HEK293 (cell line): ENCODE data around the genes MARK4, OPA3 and GIPR.

DNA sequence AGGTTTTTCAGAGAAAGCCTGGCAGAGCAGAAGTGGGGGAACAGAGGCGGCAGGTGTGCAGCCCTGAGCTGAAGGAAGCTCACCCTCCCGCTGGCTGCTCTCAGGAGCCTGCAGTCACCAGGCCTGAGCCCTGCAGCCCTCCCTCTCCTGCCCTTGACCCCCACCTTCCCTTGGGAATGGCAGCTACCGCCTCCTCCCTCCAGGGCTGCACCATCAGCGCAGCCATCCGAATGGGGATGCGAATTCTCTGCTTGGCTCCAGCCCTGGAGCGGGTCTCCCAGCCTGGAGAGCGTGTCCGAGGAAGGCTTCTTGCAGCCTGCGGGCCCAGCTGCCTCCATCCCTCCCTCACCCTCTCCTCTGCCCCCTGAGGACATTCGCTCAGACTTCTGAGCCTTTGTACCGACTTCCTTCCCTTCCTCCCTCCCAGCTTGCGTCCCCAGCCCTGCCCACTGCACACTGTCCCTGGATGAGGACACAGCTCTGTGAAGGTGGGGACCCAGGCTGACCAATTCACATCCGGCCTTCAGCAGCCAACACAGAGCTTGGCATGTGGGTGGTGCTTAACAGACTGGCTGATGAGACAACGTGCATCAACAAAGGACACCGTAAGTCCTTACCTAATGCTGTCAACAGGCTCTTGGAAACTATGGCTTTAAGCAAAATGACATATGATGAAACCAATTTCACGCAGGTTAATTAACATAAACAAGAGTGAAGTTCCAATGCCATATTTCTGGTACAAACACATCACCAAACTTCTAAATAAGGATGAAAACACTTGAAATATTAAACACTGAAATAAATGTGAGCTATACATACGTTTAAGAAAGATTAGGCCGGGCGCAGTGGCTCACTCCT, 6.1 kb upstream of the NKPD1 start:
- PRO-cap, result no peak
- RRBS, 2 experiments, result no CpG with 5 or more reads among the region's 20 CpGs

- PRO-cap, result no peak
- RRBS, 2 experiments, result 64 to 81% methylated on average over 1 of the region's 16 CpGs
These were observed 33.1 kb downstream of the EXOC3L2 start for GRCh38 chr19:45211973-45212607.

- PRO-cap, result no peak
- RRBS, 2 experiments, result no CpG with 5 or more reads among the region's 4 CpGs
These were observed 668 bp upstream of the EXOC3L2 start for GRCh38 chr19:45245918-45246232.

DNA sequence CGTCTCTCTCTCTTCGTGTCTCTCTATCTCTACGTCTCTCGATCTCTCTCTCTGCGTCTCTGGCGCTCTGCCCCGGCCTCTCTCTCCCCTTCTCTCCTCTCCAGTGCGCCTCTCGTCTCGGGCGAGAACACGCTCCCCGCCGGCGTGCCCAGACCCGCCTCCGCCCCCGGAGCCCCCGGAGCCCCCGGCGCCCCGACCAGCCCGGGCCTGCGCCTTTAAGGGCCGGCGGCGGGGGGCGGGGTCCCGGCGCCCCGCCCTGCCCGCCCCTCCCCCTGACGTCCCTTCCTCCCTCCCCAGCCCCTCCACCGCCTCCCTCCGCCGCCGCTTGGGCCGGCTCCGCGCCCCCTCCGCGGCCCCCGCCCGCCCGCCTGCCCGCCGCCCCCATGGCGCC, at the start of gene MARK4:
Gene MARK4, plus strand, starts transcription at position 286 of the 391 bp plus-strand sequence.
- PRO-cap, result bidirectional peak, plus-strand start at position 327 of the sequence, minus-strand start at position 191 of the sequence
- RRBS, 2 experiments, result under 1 to 1% methylated on average over 20 to 23 of the region's 48 CpGs

GRCh38 chr19:45262986-45263441, 11.9 kb downstream of the MARK4 start:
- PRO-cap, result no peak
- RRBS, 2 experiments, result no CpG with 5 or more reads among the region's 12 CpGs

- PRO-cap, result bidirectional peak, plus-strand start at chr19:45300893, minus-strand start at chr19:45300740
- RRBS, 2 experiments, result 71% methylated on average over 4 of the region's 12 CpGs
These were observed 22.1 kb downstream of the CKM start for GRCh38 chr19:45300342-45301171.

- PRO-cap, result no peak
- RRBS, 2 experiments, result no CpG with 5 or more reads among the region's 16 CpGs
These were observed 11.6 kb upstream of the FOSB start for GRCh38 chr19:45456077-45456802.

GRCh38 chr19:45468754-45469369, 1.1 kb downstream of the FOSB start:
- PRO-cap, result bidirectional peak, plus-strand start at chr19:45469470, minus-strand start at chr19:45469193
- RRBS, 2 experiments, result 2% methylated on average over 8 of the region's 55 CpGs

- PRO-cap, result no peak
- RRBS, 2 experiments, result no CpG with 5 or more reads among the region's 9 CpGs
These were observed 10.0 kb downstream of the FOSB start for GRCh38 chr19:45477640-45478355.

- PRO-cap, result no peak
- RRBS, 2 experiments, result no CpG with 5 or more reads among the region's 2 CpGs
These were observed 2.3 kb downstream of the VASP start for GRCh38 chr19:45509707-45509936.

- PRO-cap, result no peak
- RRBS, 2 experiments, result no CpG with 5 or more reads among the region's 15 CpGs
These were observed 7.9 kb downstream of the VASP start for GRCh38 chr19:45514931-45515733.

DNA sequence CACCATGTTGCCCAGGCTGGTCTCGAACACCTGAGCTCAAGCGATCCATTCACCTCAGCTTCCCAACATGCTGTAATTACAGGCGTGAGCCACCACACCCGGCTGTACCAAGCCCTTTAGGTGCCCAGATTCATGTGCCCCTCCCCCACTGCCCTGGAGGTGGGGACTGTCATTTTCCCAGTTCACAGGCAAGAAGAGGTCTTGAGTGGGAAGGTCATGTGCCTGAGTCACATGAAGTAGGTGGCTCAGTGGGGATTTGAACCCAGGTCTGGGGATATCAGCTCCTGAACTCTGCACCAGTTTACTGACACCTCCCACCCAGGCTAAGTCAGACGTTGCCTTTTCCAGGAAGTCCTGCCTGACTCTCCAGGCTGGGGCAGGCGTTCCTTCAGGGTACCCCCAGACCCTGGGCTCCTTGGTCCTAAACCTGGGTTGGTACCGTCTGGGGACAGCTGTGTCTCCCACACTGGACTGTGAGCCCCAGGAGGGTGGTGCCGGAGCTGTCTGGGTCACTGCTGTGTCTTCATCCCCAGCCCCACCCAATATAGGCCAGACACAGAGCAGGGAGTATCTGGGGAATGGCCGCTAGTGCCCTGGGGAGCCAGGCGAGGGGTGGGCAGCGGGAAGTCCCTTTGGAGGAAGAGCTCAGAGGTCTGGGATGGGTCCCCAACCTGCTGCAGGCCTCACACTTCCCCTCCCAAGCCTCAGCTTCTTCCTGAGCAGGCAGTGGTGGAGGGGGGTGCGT, 8.6 kb downstream of the VASP start:
- PRO-cap, result no peak
- RRBS, 2 experiments, result no CpG with 5 or more reads among the region's 12 CpGs

DNA sequence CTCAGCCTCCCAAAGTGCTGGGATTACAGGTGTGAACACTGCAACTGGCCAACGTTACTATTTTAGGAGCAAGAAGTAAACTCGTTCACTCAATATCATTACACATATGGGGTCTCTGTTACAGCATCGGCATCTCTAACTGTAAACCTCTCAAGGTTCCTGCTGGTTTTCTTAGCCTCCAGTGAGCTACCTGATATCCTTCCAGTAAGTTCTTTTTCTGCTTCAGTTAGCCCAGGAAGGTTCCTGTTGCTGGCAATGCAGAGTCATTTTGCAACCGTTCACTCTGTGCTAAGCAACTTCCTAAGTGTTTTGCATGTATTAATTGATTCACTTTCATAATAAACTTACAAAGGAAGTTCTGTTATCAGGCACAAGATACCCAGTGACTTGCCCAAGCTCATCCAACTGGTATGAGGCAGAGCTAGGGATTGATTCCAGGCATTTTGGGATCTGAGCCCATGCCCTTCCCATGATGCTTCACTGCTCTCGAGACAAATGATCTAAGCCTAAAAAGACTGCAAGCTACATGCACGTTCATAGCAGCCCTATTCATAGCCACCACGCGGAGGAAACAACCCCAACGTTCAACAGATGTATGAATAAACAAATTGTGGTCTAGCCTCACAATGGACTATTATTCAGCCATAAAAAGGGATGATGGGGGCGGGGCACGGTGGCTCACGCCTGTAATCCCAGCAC, 36.6 kb downstream of the VASP start:
- PRO-cap, result no peak
- RRBS, 2 experiments, result no CpG with 5 or more reads among the region's 12 CpGs

GRCh38 chr19:45584696-45585241, at the start of gene OPA3:
TSS of gene OPA3 (minus strand) at chr19:45584802.
- PRO-cap, result bidirectional peak, plus-strand start at chr19:45585000, minus-strand start at chr19:45584795
- RRBS, 2 experiments, result 2 to 3% methylated on average over 2 of the region's 45 CpGs

DNA sequence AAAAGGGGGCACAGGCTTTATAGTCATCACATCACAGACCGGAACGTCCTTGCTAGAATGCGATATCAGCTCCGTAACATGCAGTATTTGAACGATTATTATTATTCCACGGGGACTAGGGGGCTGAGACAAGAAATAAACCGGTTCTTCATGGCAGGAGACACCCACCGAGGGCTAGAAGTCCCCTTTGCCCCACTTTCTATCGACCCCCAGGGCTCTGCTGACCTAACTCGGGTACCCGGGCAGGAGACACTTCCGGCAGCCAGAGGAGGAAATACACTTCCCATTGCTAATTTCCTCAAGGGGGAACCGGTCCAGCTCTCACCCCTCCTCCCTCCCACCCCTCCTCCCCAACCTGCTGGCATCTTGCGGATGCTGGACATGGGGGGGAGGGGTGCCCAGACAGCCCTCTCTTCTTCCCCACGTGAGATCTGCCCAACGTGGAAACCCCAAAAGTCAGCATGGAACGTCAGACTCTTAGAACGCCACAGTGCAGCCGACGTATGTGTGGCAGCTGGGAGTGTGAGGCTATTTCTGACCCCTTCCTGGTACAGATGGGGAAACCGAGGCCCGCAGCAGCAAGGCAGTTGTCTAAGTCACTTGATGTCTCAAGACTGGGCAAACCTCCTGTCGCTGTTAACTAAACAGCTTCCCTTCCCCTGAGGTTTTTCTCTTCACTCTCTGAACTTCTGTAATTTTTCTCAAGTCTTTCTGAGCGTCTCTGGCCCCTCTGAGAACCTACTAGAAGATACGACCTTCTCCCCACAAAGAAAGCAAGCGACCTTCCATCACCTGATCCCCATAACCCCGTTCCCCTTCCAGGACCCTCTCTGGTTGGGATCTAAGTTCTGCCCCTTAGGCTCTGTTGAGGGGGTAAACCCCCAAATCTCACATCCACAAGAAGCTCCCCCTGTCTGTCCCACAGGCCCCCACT, 3.6 kb downstream of the GPR4 start:
- PRO-cap, result no peak
- RRBS, 2 experiments, result 30 to 34% methylated on average over 9 of the region's 27 CpGs

DNA sequence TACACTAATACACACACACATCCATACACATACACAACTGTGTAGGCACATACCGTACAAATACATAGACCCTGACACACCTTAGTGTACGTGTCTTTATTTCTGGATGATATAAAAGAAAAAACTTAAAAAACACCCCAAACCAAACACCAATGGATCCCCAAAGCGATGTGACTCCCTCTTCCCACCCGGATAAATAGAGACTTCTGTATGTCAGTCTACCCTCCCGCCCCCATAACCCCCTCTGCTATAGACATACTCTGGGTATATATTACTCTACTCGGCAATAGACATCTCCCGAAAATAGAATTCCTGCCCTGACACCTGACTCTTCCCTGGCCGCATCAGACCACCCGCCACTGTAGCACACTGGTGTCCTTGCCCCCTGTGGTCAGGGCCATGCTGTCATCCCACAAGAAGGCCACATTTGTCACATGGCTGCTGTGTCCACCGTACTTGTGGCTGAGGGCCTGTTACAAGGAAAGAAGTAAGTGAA, 7.4 kb upstream of the GPR4 start:
- PRO-cap, result no peak
- RRBS, 2 experiments, result no CpG with 5 or more reads among the region's 10 CpGs

GRCh38 chr19:45667488-45668391, at the start of gene GIPR:
TSS of gene GIPR (plus strand) at chr19:45668221.
- PRO-cap, result unidirectional peak, plus-strand start at chr19:45668240
- RRBS, 2 experiments, result no CpG with 5 or more reads among the region's 18 CpGs

GRCh38 chr19:45668545-45668798, 451 bp downstream of the GIPR start:
- PRO-cap, result no peak
- RRBS, 2 experiments, result no CpG with 5 or more reads among the region's 16 CpGs

DNA sequence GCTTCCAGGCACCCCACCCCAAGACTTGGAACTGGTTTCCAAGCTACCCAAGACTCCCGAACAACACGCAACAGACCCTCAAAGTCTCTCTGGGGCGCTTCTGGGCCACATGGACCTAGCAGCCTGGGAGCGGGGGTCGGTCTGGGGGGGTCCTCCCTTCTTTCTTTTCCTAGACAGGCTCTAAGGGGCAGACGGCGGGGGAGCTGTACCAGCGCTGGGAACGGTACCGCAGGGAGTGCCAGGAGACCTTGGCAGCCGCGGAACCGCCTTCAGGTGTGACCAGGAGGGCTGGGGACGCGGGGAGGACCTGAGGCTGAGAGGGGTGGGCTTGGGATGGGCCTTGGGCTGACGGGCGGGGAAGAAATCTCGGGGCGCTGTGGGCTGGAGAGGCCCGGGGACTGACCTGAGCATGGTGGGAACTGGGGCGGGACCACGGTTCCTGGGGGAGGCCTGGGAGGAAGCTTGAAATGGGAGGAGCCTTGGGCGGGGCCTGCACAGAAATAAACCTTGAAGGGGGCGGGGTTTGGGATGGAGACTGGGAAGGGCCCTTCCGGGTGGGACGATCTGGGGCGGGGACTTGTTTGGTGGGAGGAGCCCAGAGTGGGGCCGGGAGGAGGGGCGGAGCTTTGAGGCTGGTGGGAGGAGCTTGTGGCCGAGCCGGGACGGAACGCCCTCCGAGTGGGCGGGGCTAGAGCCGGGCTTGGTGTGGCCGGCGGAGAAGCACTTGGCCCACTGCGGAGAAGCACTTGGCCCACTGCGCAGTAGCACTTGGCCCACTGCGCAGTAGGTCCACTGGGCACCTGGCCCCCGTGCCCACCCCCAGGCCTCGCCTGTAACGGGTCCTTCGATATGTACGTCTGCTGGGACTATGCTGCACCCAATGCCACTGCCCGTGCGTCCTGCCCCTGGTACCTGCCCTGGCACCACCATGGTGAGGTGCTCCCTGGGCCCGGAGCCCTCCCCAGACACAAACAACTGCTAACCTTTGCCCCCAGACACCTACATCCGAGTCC, 2.7 kb downstream of the GIPR start:
- PRO-cap, result bidirectional peak, plus-strand start at position 691 of the sequence, minus-strand start at position 421 of the sequence
- RRBS, 2 experiments, result 4 to 29% methylated on average over 7 to 11 of the region's 50 CpGs

DNA sequence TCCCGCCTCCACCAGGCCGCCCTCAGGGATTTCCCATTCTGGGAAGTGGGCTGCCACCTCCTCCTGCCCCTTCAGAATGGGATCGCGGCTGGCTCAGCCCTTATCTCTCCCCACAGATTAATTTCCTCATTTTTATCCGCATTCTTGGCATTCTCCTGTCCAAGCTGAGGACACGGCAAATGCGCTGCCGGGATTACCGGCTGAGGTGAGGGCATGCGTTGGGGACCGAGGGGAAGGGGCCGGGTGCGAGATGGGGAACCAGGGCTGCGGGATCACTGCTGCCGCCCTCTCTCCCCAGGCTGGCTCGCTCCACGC, 9.7 kb downstream of the GIPR start:
- PRO-cap, result no peak
- RRBS, 2 experiments, result 11 to 90% methylated on average over 3 to 4 of the region's 17 CpGs